ENCODE measurements around the genes MGST3, ALDH9A1 and GPA33.

GRCh38 chr1:165393156-165393548 lies 36.6 kb upstream of the LMX1A start:
- RRBS = no CpG with 5 or more reads among the region's 8 CpGs

GRCh38 chr1:165467523-165468545 lies 22.9 kb upstream of the RXRG start:
- RRBS = no CpG with 5 or more reads among the region's 15 CpGs

DNA sequence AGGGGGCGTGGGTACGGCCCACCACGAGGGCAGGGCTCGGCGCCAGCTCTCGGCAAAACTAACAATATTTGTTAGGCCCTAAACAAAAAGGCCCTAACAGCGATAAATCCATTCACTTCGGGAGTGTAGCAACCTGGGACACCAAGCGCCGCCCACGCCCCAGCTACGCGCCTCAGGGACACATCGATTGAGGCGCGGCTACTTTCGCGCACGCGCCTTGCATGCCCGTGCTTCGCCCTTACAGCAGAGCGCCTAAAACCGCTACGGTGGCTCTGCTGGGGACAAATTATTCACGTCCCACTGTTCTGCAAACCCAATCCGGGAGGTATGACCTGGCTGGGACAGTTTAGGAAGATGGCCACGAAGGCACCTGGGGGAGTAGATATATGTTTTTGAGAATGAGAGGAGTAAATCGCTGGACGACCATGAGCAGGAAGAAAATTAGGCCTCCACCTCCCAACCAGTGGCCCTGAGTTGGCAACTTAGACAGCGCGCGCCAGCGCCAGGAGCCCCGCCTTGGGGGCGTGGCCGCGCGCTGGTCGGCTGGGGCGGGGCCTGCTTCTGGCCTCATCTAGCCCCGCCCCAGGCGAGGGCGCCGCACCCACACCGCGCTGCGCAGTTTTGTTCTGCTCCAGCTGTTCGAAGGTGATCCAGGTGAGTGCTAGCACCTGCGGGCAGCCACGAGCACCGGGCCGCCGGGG lies at the start of gene MGST3:
MGST3 (plus strand) TSS at position 595 of the 701 bp plus-strand sequence.
- RRBS = no CpG with 5 or more reads among the region's 54 CpGs

- RRBS = no CpG with 5 or more reads among the region's 1 CpG
These were observed 2.8 kb downstream of the MGST3 start for GRCh38 chr1:165633813-165634197.

DNA sequence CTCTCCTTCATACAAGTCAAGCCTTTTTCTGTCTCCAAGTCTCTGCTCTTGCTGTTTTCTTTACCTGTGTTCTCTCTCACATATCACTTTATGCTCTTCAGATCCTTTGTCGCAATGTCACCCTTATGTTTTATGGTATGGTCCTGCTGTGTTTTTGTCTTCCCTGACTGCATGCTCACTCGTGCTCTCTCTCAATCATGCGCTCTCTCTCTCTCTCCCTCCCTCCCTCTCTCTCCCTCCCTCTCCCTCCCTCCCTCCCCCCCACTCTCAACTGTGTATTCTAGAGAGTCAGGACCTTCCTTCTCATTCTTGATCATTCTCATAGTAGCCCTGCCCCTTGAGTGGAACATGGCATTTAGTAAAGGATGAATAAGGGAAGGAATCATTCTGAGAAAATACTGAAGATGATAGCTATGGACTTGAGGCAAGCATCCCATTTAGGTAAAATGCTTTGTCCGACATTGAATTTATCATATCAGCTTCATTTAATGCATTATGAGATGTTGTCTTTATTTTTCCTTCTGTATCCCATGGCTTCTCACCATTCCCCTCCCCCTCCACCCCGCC lies 3.6 kb downstream of the MGST3 start:
- RRBS = no CpG with 5 or more reads among the region's 5 CpGs

DNA sequence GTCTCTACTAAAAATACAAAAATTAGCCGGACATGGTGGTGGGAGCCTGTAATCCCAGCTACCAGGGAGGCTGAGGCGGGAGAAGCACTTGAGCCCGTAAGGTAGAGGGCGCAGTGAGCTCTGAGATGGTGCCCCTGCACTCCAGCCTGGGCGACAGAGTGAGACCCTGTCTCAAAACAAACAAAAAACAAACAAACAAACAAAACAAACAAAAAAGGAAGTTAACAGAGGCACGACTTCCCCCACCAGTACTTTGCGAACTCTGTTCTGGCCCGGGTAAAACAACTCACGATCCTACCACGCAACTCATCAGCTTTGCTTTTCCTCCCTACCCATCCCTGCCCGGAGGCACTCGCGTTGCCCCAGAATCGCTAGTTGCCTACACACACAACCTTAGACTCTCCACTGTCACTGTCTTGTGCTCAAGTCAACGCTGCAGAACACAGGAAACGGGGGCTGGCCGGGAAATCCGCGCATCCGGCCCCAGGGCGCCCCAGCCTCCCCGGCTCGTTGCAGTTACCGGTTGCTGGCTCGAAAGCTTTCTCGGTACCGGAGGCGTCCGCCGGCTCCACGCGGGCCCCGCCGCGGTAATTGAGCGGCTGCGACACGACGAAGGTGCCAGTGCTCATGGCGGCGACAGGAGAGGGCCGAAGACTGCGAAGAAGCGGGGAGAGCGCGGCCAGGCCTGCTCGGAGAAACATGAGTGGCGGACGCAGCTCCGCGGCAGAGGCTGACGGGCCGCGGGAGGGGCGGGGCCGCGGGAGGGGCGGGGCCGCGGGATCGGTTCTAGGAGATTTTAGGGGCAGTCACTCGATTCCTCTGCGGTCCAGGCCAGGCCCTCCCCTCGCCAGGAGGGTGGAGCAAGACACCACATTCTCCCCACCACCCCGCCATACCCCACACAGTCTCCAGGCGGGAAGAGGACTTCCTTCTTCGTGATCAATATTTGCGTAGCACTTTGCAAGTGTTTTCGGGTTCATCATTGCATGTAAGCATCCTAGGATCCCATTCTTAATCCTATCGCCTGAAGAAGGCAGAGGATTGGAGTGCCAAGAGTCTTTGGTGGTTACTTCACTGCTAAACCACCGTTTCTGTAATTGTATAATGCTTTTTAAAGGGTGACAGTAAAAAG lies at the start of gene ALDH9A1:
ALDH9A1 (minus strand) TSS at position 705 of the 1,132 bp plus-strand sequence.
- RRBS = under 1% methylated on average over 4 of the region's 71 CpGs

DNA sequence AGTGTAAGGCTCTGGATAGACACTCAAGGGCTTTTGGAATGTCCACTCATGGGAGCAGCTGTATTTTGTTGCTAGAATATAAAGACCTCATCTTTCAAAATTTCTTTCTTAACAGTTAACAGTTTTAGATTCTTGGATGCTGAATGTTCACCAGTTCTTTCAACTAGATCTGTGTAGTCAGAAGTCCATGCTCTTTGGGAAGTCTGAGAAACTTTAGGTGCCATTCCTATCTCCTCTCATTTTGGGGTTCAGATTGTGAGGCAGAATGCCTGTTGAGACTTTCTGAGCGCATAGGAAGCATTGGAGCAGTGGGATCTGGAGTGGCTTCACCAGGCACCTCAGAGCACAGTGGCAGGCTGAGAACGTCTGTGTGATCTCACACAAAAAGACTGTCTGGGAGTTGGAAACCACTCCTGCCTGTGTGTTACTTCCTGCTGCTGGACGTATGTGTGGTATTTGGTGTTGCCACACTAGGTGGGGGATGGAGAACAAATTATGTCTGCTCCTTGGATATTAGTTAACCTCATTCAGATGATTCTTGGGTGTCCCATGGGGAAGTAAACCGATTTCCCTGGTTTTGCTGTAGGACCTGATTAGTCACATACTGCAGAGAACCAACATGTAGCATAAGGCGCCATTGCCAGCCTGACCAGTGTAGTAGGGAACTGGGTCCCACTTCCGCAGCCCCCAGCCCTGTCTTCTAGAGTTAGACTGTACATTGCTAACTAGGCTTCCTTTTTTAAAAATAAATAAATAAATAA lies 26.6 kb downstream of the UCK2 start:
- RRBS = no CpG with 5 or more reads among the region's 6 CpGs

- RRBS = no CpG with 5 or more reads among the region's 6 CpGs
These were observed 65.1 kb downstream of the UCK2 start for GRCh38 chr1:165892301-165893037.

DNA sequence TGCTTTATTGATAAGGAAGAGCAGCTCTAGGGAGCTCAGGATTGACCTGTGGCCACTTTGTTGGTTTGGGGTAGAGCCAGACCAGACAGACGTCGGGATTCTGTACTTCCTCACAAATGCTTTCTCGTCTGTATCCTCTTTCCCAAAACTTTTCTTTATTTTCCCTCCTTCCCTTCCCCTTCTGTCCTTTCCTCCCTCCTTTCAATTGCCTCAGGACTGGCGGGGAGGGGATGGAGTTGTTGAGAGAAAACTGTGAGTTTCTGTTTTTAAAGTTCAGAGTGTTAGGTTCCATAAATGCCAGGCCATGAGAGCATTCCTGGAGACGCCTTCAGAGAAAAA lies 68.1 kb downstream of the UCK2 start:
- RRBS = no CpG with 5 or more reads among the region's 5 CpGs

DNA sequence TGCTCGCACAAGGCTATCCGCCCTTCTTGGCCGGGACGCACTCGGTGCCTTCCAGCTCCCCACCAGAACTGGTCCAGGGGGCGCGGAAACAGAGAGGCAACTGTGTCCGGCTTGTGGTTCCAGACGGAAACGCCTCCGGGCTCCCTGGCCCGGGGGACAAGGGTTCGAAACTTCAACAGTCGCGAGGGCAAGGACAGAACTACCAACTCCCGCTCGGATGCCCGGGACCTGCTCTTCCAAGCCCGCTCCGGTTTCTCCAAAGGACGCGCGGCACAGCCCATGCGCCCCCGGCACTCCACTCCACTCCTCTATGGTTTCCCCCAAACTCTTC lies 1.5 kb downstream of the FAM78B start:
- RRBS = 1% methylated on average over 18 of the region's 25 CpGs

GRCh38 chr1:166207828-166208027 lies 40.9 kb upstream of the FAM78B start:
- RRBS = no CpG with 5 or more reads among the region's 2 CpGs

- RRBS = no CpG with 5 or more reads among the region's 7 CpGs
These were observed 5.1 kb downstream of the POGK start for GRCh38 chr1:166844153-166845056.

DNA sequence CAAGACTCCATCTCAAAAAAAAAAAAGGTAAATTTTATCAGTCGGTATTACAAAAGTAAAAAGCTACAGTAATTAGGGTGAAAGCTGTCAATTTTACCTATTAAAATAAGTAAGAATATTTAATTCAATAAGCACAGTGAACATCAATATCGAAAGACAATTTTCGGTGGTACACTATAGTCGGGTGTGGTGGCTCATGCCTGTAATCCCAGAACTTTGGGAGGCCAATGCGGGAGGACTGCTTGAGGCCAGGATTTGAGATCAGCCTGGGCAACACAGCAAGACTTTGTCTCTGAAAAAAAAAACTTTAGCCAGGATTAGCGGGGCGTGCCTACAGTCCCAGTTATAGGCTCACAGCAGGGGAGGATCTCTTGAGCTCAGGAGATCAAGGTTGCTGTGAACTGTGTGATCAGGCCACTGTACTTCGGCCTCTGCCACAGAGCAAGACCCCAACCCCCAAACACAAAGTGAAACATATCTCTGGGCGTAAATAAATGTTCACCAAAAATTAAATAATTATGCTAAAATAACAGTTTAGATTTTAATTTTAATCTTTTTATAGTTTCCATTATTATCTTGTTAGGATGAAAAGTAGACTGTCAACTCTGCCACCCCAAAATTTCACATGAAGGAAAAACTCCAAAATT lies 1.6 kb downstream of the TADA1 start:
- RRBS = no CpG with 5 or more reads among the region's 9 CpGs

DNA sequence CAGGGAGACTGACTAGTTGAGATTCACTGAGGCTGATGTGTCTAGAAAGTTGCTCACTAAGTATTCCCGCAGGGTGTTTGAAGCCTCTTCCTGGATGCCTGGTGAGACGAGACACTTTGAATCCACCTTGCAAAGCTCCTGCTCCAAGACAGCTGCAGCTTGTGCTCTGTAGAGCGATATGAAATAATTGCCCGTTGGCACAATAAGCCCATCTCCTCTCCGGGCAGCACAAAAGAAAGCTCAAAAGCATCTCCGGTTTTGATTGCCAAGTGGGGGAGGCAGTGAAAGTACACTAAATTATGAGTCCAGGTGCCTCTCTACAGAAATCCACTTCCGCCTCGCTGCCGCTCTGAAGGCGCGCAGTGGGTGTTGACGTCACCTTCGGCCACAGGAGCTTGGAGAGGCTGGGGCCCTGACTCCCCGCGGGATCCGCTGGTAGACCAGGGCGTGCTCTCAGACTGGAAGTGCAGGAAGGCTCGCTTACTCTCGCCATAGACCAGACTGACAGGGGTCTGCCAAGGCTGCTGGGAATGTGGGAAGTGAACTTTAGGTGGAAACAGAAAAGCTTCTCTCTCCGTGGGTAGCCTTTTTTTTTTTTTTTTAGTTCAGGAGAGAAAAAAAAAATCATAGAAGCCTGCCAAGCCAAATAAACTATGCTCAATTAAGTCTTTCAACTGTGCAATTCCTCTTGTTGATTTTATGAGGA lies 46.1 kb downstream of the GPA33 start:
- RRBS = no CpG with 5 or more reads among the region's 20 CpGs

- RRBS = no CpG with 5 or more reads among the region's 2 CpGs
These were observed at the start of gene GPA33 for GRCh38 chr1:167090230-167091176. Gene GPA33 (minus strand): TSS chr1:167090377.

DNA sequence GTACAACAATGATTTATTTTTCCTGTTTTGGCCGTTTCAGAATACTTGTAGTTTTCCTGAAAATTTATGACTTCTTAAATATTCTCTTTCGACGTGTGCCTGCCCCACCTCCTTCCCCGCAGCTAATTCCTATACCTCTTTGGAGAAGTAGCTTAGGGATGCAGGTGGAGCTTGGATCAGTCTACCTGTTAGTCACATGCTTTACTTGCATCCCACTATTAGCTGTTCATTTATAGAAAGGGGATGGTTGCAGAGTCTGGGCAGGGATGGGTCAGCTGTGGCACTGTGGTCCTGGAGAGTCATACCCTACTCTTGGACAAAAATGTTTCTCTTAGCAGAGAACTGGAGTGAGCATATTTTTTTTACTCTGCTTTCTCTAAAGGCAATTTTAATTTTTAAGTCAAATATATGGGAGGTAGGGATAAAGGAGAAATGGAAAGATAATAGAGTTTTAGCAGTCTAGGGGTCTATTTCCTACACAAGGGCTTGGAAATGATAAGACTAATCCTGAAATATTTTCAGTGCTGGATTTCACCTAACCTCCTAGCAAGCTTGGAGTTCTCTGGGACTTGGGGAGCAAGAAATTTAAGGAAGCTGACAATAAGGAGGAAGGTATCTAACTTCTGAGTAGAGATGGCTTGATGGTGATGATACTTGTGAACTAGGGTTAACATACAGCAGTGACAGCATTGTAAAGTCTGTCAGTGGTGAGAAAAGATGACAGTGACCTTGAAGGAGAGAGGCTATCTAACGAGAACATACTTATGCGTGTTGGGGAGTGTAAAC lies 16.0 kb downstream of the POU2F1 start:
- RRBS = no CpG with 5 or more reads among the region's 6 CpGs

- RRBS = no CpG with 5 or more reads among the region's 1 CpG
These were observed 44.4 kb downstream of the POU2F1 start for GRCh38 chr1:167265083-167265393.

- RRBS = no CpG with 5 or more reads among the region's 3 CpGs
These were observed 51.7 kb downstream of the POU2F1 start for GRCh38 chr1:167272184-167272939.

DNA sequence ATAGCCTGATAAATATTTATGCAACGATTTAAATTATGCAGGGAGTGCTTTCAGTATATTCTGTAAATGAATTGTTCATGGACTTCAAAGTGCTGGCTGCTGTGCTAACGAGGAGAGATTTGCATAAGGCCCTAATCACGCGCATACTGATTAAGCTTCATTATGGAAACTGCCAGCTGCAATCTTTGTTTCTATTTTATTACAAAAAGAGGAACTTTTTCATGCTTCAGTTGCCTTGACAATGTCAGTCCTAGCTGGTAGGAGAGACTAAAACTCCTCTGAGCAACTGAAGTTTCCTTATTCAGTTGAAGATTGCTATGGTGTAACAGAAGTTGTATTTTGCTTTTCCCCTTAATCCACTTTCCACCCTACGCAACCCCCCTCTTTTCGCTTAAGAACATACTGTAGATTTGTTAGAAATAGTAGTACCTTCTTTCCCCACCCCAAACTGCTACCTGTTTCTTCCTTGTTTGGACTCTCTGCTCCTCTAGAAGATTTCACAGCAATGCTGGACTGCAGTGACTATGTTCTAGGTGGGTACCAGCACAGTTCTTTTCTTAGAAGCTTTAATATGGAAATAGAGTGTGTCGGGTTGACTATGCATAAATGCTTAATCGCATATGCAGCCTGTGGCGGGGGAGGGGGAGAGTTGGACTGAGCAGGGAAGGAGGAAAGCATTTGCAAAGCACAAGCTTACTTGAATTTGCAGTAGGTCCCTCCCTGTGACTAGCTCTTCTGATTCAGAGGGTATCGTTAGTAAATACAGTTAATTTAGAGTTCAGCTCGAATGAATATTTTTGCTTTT lies 108.3 kb downstream of the POU2F1 start:
- RRBS = no CpG with 5 or more reads among the region's 11 CpGs

DNA sequence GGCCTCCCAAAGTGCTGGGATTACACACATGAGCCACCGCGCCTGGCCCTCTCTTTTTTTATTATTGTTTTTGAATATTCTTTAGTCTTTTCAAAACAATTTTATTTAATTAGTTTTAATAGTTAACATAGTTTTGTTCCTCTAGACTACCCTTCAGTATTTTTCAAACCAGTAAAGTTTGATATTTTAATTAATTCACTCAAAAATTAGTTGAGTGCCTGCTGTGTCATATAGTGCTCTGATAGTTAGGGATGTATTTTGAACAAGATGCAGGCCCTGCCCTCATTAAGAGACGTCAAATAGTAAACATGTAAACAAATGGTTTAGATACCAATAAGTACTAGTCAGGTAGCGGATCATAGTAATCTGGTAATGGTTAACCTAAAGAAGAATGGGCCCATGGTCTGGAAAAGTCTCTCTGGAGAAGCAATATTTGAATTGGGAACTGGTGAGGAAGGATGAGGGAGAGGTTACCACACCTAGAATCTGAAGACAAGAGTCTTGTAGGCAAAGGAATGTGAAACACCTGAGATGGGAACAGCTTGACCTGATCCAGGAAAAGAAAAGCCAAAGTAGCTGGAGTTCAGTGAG lies 136.4 kb downstream of the CD247 start:
- RRBS = no CpG with 5 or more reads among the region's 4 CpGs